MCF 10A (cell line): ENCODE measurements around a stretch of chr17.

GRCh38 chr17:38699069-38699563 lies 6.0 kb upstream of the MLLT6 start:
- PRO-cap: no peak
- RRBS: no CpG with 5 or more reads among the region's 6 CpGs

DNA sequence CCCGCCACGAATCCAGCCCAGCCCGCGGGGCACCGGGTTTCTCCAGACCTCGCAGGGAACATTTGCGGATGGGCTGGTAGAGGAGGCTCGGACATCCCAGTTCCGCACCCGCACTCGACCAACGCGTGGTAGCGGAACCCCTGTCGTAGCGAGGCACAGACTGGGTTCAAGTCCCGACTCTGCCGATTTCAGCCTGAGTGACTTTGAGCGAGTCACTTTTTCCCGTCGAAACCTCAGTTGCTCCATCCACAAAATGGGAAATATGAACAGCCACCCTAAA lies 2.2 kb upstream of the MLLT6 start:
- PRO-cap: no peak
- RRBS: no CpG with 5 or more reads among the region's 21 CpGs

- PRO-cap: no peak
- RRBS: no CpG with 5 or more reads among the region's 8 CpGs
Observed at GRCh38 chr17:38741760-38742378, 6.3 kb downstream of the PCGF2 start.

DNA sequence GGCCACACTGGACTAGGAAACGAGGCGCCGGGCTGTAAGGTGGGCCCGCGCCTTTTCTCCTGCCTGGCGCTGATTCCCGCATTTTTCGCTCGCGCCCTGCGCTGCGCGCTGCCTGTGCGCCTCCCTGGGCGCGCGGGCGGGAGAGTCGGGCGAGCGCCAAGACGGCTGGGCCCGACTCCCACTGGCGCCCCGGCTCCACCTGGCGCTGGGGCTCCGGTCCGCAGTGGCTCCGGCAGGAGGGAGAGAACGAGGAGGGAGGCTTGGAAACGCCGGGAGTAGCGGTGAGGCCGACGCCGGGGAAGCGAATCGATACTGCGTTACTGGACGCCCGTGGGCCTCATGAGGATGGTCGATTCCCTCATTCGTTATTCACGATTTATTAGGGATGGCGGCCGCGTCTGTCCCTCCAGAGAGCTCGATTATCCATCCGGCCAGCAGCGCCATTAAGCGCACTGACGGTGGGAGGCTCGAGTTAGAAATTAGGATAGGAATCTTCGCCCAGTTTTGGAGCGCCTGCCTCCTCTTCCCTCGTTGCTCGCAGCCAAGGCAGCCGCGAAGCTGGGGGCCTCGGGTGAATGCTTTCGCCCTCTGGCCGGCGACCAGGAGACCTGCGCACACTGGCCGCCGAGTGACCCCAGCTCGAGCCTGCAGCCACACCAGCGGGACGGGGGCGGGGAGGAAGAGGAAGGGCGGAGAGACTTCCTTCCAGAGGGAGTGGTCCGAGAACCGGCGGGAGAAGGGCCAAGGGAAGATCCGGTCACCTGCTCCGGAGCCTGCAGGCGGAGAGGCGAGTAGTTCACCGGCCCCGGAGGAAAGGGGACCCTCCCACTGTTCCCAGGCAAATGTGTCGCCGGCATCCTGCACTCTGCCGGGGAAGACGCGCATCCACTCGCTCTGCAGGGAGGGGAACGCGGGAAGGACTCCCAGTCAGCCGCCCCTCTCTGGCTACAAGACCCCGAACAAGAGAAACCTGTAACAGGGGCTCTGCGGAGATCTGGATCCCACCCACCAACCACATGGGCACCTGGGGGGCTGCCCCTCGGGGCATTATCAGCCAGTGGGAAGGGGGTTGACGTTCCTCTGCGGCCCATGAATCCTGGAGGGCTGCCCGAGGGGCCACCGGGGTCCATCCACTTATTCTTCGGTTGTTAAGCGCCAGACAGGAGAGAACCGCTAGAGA lies 1.4 kb upstream of the PCGF2 start:
- PRO-cap: bidirectional peak, plus-strand start at position 722 of the sequence, minus-strand start at position 630 of the sequence
- RRBS: no CpG with 5 or more reads among the region's 99 CpGs

DNA sequence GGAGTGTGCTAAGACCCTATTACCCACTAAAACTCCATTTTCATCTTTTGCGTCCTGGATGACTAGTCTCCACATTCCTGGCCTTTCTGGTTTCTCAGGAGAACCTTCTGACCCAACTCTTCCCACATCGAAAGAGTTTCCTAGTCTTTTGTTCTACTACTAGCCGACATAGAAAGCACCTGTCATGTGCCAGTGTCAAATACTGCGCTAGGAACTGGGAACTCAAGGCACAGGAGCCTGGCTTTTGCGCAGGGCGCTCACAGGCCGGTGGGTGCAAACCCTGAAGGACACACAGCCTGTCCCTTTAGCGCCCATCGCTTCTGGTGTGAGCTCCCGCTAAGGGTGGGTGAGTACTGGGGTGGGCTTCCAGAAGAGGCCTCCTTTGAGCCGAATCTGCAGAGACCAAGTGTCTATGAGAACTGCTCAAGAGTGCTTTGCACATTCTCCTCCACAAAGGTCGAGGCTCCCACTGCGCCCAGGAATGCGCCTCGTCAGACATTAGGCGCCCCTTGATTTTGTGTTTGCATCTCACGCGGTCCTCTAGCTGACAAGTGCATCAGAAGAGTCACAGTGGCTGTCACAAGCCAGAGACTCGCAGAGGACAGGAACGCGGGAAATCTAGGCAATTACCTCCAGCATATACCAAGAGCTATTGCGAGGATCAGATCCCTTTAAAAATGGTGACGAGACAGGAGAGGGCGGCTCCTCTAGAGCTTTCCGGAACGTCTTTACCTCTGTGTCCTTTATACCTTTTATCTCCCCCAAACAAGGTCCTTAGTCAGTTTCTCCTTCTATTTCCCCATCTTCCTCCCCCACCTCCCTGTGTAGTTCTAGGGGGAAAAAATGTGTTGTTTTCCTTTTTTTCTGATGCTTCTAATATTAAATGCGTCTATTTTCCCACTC lies 1.9 kb upstream of the PSMB3 start:
- PRO-cap: no peak
- RRBS: no CpG with 5 or more reads among the region's 27 CpGs

GRCh38 chr17:38751681-38752069 lies 866 bp upstream of the PSMB3 start:
- PRO-cap: bidirectional peak, plus-strand start at chr17:38751992, minus-strand start at chr17:38751860
- RRBS: no CpG with 5 or more reads among the region's 31 CpGs

- PRO-cap: no peak
- RRBS: no CpG with 5 or more reads among the region's 10 CpGs
Observed at GRCh38 chr17:38825536-38825925, 410 bp upstream of the CWC25 start.

DNA sequence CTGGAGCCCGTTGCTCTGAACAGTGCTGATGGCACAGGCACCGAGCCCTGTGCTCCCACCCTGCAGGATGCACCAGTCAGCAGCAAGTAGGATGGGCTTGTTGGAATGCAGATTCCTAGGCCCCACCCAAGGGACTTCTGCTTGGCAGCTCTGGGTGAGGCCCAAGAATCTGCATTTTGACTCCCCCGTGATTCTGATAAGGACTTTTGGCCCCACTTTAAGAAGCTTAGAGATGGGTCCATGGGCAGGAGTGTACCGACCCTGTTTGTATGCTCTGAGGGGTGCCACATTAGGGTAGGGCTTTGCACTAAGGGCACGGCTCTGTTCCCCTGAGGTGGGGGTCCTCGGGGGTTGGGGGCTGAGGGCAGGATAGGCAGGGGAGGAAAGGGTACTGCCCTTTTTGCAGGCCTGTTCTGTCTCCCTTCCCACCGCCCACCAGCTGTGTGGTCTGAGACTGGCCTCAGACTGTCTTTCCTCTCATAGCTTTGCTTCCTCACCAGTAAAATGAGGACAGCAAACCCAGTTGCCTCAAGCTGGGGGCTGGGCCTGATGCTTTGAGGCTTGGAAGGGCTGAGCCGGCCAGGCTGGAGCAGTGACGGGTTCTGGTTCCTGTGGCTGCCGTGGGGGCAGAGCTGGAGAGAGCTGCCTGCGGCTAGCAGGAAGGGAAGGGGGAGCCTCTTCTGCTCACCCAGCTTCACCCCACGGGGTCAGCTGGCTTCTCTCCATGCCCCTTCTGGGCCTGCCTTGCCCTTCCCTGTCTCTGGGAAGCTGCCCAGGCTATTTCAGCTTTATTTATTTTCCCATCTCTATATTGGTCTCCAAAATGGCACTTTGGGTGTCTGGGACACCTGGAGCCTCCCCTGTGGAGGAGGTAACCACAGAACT lies 23.6 kb downstream of the LASP1 start:
- PRO-cap: no peak
- RRBS: no CpG with 5 or more reads among the region's 12 CpGs

DNA sequence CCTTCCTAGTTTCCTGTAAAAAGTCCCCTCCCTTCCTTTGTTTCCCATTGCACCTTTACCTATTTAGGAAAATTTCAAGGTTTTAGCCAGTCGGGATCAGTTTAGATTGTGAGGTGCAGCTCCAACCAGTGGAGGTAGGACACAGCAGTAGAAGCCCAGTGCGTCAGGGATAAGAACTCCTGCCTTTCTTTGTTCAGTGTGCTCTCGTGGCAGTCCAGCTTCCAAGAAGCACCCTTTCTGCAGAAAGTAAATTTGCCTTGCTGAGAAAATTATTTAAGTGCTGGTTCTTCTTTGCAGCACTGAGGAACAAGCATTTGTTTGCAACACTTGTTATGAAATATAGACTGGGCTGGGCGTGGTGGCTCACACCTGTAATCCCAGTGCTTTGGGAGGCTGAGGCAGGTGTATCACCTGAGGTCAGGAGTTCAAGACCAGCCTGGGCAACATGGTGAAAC lies 79.8 kb upstream of the FBXO47 start:
- PRO-cap: no peak
- RRBS: no CpG with 5 or more reads among the region's 4 CpGs

- PRO-cap: no peak
- RRBS: 70% methylated on average over 7 of the region's 65 CpGs
Observed at GRCh38 chr17:39164558-39165725, 1.0 kb downstream of the ARL5C start.

GRCh38 chr17:39167398-39167954 lies 1.5 kb upstream of the ARL5C start:
- PRO-cap: no peak
- RRBS: no CpG with 5 or more reads among the region's 3 CpGs

DNA sequence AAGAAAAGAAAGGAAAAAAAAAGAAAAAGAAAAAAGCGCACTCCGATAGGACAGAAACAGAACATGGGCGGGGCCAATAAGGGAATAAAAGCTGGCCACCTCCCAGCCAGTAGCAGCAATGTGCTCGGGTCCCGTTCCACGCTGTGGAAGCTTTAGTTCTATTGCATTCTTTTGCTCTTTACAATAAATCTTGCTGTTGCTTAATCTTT lies 3.0 kb upstream of the ARL5C start:
- PRO-cap: no peak
- RRBS: no CpG with 5 or more reads among the region's 6 CpGs

DNA sequence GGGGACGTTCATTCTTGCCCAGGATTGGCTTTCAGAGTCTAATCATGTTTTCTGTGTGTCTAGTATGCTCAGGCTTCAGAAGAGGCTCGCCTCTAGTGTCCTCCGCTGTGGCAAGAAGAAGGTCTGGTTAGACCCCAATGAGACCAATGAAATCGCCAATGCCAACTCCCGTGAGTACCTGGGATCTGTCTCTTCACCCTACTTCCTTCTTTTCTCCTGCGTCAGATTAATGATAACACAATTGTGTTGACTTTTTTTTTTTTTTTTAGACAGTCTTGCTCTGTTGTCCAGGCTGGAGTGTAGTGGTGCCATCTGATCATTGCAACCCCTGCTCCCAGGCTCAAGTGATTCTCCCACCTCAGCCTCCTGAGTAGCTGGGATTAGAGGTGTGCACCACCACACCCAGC lies 1.1 kb downstream of the RPL19 start:
- PRO-cap: no peak
- RRBS: no CpG with 5 or more reads among the region's 6 CpGs

- PRO-cap: no peak
- RRBS: no CpG with 5 or more reads among the region's 4 CpGs
Observed at GRCh38 chr17:39263906-39264457, 38.2 kb upstream of the STAC2 start.

DNA sequence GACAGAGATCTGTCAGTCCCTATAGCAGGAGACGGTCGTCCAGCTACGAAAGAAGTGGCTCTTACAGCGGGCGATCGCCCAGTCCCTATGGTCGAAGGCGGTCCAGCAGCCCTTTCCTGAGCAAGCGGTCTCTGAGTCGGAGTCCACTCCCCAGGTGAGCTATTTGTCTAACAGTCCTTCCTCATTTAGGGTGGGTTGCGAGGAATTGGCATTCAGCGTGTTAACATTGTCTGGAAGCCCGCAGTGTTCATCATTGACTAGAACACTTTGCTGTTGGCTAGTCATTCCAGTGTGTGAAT lies 1.6 kb downstream of the CDK12 start:
- PRO-cap: no peak
- RRBS: no CpG with 5 or more reads among the region's 13 CpGs

- PRO-cap: no peak
- RRBS: no CpG with 5 or more reads among the region's 20 CpGs
Observed at GRCh38 chr17:39530651-39531693, 69.7 kb downstream of the CDK12 start.

GRCh38 chr17:39628974-39629836 lies 2.5 kb downstream of the PPP1R1B start:
- PRO-cap: no peak
- RRBS: no CpG with 5 or more reads among the region's 9 CpGs

- PRO-cap: no peak
- RRBS: no CpG with 5 or more reads among the region's 9 CpGs
Observed at GRCh38 chr17:39652071-39652745, 12.9 kb upstream of the TCAP start.

GRCh38 chr17:39660882-39661809 lies 4.0 kb upstream of the TCAP start:
- PRO-cap: no peak
- RRBS: 91% methylated on average over 11 of the region's 23 CpGs

DNA sequence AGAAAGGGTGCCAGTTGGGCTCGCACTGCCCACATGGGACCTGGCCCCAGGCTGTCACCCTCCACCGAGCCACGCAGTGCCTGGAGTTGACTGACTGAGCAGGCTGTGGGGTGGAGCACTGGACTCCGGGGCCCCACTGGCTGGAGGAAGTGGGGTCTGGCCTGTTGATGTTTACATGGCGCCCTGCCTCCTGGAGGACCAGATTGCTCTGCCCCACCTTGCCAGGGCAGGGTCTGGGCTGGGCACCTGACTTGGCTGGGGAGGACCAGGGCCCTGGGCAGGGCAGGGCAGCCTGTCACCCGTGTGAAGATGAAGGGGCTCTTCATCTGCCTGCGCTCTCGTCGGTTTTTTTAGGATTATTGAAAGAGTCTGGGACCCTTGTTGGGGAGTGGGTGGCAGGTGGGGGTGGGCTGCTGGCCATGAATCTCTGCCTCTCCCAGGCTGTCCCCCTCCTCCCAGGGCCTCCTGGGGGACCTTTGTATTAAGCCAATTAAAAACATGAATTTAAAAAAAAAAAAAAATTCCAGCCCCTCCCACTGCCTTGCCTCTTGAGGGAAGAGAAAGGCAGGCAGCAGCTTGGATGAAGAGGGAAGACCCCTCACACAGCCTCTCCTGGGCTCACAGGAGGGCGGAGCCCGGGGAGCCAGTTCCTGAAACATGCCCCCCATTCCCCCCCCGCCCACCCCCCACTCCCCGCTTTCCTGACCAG lies 2.0 kb upstream of the TCAP start:
- PRO-cap: no peak
- RRBS: no CpG with 5 or more reads among the region's 13 CpGs